ENCODE results near the genes NR1H2 and IGLON5.

- PRO-cap, result bidirectional peak, plus-strand start at chr19:50376457, minus-strand start at chr19:50376335
- RAMPAGE, long total RNA, result start-site peak on the plus strand at chr19:50376459-50376488, 286 reads
Observed at GRCh38 chr19:50375994-50376616, at the start of gene NR1H2. Gene NR1H2 (plus strand): TSS chr19:50376457.

- PRO-cap, result no peak
- RAMPAGE, long total RNA, result no peak
Observed at GRCh38 chr19:50382673-50383282, 1.4 kb upstream of the POLD1 start.

- PRO-cap, result no peak
- RAMPAGE, long total RNA, result no peak
Observed at GRCh38 chr19:50490824-50491952, 14.5 kb upstream of the GARIN5A start.

- PRO-cap, result no peak
- RAMPAGE, long total RNA, result no peak
Observed at GRCh38 chr19:50497940-50498515, 13.0 kb downstream of the JOSD2 start.

DNA sequence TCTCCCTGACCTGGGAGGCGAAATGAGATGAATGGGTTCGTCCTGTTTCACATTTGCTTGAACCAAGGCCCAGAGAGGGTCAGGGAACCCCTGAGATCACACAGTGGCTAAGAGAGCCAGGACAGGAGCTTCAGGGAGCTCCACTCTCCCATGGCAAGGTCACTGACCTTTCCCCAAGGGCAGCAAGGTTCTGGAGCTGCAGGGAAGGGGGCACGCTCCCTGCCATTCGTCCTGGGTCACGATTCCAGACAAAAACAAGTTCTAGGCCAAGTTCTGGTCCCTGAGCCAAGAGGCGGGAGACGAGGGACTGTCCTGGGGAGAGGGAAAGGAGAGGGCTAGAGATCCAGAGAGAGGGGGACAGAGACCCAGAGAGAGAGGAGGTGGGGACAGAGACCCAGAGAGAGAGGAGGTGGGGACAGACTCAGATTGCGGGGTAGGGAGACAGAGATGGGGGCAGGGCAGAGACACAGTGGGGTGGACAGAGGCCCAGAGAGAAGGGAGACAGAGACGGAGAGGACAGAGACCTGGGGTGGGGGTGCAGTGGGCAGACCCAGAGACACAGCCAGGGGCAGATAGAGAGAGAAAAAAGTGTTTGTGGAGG, 508 bp downstream of the ASPDH start:
- PRO-cap, result no peak
- RAMPAGE, long total RNA, result no peak

GRCh38 chr19:50804310-50804761, 14.1 kb downstream of the ACP4 start:
- PRO-cap, result bidirectional peak, plus-strand start at chr19:50804932, minus-strand start at chr19:50804594
- RAMPAGE, long total RNA, result no peak

- PRO-cap, result no peak
- RAMPAGE, long total RNA, result no peak
Observed at GRCh38 chr19:50817383-50817733, 6.2 kb downstream of the KLK1 start.

- PRO-cap, result no peak
- RAMPAGE, long total RNA, result no peak
Observed at GRCh38 chr19:50911955-50912407, 786 bp upstream of the KLK4 start.

GRCh38 chr19:50968047-50969056, 1.0 kb downstream of the KLK6 start:
- PRO-cap, result no peak
- RAMPAGE, long total RNA, result start-site peak on the minus strand at chr19:50968327-50968408, 19 reads; start-site peak on the minus strand at chr19:50968485-50968606, 8 reads; start-site peak on the minus strand at chr19:50968732-50968783, 23 reads

DNA sequence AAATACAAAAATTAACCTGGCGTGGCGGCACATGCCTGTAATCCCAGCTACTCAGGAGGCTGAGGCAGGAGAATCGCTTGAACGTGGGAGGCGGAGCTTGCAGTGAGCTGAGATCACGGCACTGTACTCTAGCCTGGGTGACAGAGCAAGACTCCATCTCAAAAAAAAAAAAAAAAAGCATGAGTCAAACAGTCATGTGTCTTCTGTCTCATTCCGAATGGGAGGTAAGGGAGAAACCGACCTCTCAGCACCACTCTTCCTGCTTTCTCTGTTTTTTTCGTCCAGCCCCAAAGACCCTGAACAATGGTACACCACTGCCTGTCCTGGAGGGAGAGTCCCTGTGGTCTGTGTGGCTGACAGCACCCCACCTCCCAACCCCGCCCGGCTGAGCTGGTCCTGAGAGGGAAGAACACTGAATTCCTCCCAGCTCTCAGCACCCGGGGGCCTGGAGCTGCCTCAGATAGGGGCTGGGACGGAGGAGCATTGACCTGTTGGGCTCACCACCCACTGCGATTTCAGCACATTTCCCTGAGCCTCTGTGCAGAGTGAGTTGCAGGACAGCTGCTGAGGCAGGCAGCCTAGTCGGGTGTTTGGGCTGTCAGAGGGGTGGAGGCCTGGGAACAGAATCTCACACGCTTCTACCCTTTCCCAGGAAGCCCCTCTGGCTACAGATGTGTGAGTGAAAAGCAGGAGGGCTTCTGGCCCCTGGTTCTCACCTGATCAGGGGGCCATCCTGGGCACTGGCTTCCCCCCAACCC, 2.1 kb upstream of the SIGLEC9 start:
- PRO-cap, result unidirectional peak, plus-strand start at position 211 of the sequence
- RAMPAGE, long total RNA, result no peak

DNA sequence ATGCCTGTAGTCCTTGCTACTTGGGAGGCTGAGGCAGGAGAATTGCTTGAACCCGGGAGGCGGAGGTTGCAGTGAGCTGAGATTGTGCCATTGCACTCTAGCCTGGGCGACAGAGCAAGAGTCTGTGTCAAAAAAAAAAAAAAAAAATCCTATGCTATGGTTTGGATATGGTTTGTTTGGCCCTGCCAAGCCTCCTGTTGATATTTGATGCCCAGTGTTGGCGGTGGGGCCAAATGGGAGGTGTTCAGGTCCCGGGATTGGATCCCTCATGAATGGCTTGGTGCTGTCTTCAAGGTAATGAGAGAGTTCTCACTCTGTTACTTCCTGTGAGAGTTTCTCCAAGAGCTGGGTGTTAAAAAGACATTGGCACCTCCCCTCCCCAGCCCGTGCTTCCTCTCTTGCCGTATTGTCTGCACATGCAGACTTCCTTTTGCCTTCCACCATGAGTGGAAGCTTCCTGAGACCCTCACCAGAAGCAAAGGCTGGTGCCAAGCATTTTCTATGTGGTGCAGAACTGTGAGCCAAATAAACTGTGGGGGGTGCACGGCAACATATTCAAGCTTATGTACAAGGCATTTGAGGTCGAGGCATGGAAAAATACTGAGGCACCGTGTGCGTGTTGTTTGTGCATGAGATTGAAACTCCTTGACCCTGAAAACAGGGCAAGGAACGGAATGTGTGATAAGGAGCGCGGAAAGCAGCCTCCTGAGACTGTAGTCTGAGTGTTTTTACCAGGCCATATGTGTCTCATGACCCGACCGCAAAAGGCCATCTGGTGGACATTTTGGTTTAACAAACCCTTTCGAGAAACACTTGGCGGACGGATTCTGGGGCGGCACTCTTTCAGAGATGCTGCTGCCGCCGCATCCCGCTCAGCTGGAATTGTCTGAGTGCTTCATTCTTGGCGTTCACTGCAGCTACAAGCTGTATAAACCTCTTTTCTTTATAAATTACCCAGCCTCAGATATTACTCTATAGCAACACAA, 7.4 kb downstream of the SIGLEC9 start:
- PRO-cap, result no peak
- RAMPAGE, long total RNA, result no peak

- PRO-cap, result no peak
- RAMPAGE, long total RNA, result no peak
Observed at GRCh38 chr19:51140468-51140937, 1.6 kb upstream of the SIGLEC7 start.

GRCh38 chr19:51210732-51211328, 14.1 kb upstream of the CD33 start:
- PRO-cap, result no peak
- RAMPAGE, long total RNA, result start-site peak on the plus strand at chr19:51211068-51211080, 15 reads

DNA sequence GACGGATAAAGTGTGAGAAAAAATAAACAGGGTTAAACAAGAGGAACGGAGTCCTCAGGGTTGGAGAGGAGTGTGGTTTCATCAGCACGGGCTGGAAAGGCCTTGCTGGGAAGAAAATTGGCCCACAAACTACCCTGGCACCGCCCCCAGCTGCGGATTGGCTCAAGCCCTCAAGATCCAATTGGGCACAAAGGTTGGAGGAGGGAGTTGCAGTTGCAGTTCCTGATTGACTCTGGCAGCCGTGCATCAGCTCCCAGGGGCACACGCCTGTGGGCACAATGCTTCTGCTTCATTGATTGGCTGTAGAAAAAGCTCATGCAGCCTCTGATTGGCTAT, 306 bp upstream of the SIGLECL1 start:
- PRO-cap, result no peak
- RAMPAGE, long total RNA, result no peak

DNA sequence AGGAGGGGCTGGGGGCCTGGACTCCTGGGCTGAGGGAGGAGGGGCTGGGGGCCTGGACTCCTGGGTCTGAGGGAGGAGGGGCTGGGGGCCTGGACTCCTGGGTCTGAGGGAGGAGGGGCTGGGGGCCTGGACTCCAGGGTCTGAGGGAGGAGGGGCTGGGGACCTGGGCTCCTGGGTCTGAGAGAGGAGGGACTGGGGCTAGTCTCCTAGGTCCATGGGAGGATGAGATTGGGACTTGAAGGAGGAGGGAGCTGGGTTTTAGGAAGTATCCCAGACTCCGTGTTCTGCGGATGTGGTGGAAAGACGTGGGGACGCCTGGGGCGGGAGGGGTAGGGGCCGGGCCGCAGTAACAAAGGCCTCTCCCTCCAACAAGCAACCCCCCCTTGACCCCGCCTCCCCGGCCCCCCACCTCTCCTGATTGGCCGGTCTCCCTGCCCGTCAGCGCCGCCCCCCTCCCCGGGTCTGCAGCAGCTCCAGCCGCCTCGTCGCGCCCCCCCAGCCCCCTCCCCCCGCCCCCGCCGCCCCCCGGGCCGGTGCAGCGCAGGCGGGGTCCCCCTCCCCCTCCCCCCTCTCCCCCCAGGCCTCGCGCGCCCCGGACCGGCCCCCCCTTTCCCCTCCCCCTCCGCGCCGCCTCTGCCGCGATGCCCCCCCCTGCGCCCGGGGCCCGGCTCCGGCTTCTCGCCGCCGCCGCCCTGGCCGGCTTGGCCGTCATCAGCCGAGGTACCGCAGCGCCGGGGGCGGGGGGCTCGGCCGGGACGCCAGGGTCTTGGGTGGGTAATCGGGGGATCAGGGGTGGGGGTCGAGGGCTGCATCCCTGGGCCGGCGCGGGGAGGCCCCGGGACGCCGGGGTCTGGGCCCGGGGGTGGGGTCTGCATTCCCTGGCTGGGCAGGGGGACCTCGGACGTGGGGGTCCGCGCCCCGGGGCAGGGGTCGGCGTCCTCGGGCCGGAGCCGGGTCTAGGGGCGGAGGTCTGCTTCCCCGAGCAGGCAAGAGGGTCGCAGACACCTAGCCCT, at the start of gene IGLON5:
TSS of gene IGLON5 (plus strand) at position 438 of the 1,013 bp plus-strand sequence.
- PRO-cap, result no peak
- RAMPAGE, long total RNA, result no peak

- PRO-cap, result no peak
- RAMPAGE, long total RNA, result no peak
Observed at GRCh38 chr19:51327305-51328104, 14.4 kb downstream of the VSIG10L start.

- PRO-cap, result no peak
- RAMPAGE, long total RNA, result no peak
Observed at GRCh38 chr19:51333812-51334353, 8.1 kb downstream of the VSIG10L start.

DNA sequence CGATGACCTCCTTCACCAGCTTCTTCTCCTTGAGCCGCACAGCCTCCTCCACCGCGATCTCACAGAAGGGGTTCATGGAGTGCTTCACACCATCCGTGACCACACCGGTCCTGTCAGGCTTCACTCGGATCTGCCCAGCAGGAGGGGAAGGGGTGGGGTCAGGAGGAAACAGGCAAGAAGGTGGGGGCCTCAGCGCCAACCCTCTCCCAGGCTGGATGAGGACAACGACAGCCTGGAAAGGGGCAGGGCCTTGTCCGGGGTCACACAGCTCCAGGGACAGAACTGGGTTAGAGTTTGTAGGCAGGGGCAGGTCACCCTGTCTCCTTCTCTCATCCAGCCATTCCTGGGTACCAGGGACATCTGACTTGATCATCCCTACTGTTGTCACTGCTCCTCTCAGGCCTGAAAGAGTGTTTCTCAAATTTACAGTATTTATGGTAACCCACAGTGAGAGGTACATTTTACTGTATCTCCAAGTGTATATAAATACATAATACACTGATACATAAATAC, 12.0 kb downstream of the ETFB start:
- PRO-cap, result no peak
- RAMPAGE, long total RNA, result no peak

GRCh38 chr19:51361492-51361764, 4.8 kb downstream of the ETFB start:
- PRO-cap, result no peak
- RAMPAGE, long total RNA, result no peak

DNA sequence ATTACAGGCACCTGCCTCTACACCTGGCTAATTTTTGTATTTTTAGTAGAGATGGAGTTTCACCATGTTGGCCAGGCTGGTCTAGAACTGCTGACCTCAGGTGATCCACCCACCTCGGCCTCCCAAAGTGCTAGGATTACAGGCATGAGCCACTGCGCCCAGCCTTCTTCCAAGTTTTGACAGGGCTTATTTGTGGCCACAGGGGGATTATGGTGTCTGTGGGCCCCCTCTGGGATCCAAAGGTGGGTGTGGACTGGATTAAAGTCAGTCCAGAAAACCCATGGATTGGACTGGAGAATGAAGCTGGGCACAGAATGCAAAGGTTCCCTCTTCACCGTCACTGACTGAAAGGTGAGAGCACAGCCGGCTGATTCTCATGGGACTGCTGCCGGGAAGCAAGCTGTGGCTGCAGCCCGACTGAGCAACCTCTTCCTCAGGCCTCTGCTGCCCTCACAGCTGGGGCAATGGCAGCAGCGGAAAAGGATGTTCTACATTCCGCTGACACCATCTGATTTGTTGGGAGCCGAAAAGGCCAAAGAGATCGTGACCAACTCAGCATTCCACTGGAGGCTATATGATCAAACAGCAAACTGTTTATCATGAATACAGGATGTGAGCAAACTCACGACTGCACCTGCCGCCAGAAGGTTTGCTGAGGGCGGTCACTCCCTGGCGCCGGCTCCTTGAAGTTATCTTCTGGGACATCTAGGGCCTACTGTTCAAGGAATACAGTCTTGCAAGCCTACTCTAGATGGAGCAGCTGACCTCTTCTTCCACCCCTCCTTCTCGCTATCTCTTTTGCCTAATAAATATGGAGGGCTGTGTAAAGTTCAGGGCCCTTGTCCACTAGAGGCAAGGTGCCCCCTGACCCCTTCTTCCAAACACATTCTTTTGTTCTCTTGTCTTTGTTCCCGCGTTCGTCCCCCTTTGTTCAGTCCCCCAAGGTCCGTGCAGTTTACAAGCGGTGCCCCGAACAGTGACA, 19.4 kb upstream of the SIGLEC6 start:
- PRO-cap, result no peak
- RAMPAGE, long total RNA, result no peak

Data from vagina (tissue), 1 donor.